ENCODE measurements around the genes PPP1R2B, SOX30 and LSM11.

DNA sequence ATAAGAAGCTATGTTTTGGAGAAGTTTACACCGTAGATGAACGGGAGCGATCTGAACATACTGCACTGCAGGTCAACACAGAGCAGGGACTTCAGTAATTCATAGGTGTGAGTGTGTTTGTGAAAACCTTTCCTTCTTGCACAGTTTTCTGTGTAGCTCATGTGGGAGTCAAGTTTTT is 1.2 kb downstream of the CNOT8 start:
- PRO-cap, result bidirectional peak, plus-strand start at position 33 of the sequence, minus-strand start outside the sequence

DNA sequence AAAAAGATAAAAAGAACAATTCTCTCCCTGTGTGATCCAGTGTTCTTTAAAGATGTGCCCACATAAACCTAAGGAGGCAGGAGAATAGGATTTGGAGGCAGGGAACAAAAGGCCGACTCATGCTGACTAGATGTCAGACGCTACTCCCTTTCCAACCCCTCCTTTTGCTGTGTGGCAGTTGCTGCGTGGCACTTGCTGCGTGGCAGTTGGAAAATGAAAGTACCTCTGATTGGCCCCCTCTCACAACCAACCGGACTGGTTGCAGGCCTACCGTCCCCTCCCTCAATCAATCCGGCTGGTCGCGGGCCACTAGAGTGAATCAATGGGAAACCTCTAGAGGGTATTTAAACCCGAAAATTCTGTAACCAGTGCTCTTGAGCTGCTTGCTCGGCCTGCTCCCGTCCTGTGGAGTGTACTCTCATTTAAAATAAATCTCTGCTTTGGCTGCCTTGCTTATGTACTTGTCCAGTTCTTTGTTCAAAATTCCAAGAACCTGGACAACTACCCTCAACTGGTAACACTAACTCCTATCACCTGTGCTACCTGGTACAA is 551.1 kb downstream of the KIF4B start:
- PRO-cap, result no peak

GRCh38 chr5:156449334-156449644 is 122.3 kb downstream of the SGCD start:
- PRO-cap, result no peak

GRCh38 chr5:156834915-156835353 is 15.2 kb upstream of the PPP1R2B start:
- PRO-cap, result no peak

GRCh38 chr5:156850135-156850708 is at the start of gene PPP1R2B:
Gene PPP1R2B, plus strand, starts transcription at chr5:156850295.
- PRO-cap, result no peak

GRCh38 chr5:156913788-156914817 is 48.9 kb downstream of the TIMD4 start:
- PRO-cap, result no peak

DNA sequence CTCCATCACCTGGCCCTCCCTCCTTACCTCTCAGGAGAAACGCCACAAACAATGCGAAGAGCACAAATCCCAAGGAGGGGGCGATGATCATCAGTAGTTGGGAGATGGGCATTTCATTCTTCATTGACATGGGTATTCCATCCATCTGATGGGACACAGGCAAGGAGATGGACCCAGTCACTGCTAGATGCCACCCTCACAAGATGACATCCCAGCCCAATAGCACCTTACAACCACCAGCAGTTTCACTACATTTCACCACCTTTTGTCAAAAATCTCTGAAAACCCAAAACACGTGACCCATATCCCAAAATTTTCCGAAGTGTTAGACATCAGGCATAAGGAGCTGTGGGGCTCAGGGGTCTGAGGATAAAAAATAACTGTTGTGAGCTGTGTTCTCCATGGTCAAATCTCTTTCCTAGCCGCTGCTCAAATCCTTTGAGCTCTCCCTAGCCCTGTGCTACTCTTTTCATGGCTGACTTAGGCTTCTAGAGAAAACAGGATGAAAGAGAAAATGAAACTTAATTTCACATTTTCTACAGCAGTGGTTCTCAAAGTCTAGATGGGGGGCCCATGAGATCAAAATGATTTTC is 40.9 kb downstream of the TIMD4 start:
- PRO-cap, result no peak

DNA sequence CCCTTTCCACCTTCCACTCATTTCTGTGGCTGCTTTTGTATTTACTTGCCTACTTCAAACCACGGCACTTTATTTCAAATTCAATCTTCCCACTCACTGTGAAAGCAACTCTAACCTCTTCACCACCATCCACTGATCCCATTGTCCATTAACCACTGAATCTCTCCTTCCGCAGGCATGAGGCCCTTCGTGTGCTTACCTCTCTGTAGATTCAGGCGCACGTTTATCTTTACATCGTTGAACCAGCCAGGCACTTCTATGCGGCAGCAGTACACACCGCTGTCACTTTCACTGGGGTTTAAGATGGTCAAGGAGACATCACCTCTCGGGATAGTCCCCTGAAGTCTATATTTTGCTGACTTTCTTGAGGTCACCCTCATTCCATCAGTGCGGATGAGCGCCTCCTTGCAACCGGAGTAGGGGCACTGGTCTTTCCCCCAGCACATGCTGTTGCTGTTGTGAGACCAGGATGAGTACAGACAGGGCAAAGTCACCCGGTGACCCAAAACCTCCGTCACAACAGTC is 8.7 kb downstream of the TIMD4 start:
- PRO-cap, result no peak

GRCh38 chr5:157101604-157102086 is 7.2 kb downstream of the HAVCR2 start:
- PRO-cap, result no peak

DNA sequence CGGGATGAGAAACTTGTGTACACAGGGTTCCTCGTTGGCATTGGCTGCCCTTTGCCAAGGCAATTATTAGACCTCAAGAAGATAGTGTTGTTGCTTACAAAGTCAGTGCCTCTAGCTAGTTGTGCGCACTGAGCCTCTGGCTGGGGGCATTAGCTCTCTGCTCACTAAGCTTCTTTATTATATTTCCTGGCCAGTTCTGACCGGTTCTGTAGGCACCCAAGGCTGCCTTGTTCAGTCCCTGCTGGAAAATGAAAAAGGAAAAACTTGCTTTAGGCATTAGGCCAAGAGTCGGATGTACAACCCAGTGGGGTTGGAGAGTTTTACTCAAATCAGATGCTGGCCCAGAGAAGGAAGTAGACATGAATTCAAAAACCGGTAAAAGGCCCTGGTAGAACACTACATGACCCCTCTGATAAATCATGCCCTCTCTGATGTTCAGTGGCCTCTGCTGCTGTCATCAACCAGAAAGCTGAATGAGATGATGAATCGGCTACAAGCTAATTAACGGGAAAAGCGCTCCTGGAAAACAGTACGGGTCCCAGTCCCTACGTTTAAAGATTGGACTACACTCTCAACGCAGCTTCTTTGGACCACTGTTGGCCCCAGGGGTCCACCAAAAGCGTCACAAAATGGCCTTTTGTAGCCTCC is 2.2 kb downstream of the CYFIP2 start:
- PRO-cap, result no peak

GRCh38 chr5:157370732-157371351 is 25.4 kb upstream of the FNDC9 start:
- PRO-cap, result no peak

DNA sequence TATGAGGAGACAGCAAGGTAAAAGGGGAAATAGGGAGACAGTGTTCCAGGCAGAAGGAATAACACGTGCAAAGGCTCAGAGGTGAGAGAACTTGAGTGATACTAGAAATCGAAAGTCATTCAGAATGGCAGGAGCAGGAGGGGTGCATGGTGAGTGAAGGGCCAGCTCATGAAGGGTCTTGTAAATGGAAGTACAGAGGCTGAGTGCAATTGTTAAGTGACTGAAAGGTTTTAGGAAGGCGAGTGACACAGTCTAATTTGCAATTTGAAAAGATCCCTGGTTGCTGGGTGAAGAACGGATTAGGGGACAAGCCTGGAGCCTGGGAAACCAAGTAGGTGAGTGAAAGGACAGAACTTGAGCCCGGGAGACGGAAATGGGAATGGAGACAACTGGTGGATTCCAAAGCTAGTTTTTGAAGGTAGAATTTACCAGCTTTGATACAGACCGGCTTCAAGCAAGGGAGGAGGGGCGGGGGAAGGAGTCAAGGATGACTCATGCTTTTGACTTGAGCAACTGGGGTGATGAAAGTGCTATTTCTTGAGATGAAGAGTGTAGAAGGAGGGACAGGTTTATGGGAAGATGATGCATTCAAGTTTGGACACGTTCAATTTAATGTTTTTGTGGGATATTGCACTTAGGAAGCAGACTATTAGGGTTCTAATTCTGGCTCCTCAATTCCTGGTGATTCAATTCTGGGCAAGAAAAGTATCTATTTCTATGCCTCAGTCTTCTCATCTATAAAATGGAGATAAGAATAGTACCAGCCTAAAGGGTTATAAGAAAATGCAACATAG is 4.3 kb downstream of the NIPAL4 start:
- PRO-cap, result no peak

GRCh38 chr5:157481234-157481850 is 21.3 kb downstream of the NIPAL4 start:
- PRO-cap, result no peak

- PRO-cap, result no peak
Observed at GRCh38 chr5:157602437-157603016, 27.0 kb upstream of the ADAM19 start.

DNA sequence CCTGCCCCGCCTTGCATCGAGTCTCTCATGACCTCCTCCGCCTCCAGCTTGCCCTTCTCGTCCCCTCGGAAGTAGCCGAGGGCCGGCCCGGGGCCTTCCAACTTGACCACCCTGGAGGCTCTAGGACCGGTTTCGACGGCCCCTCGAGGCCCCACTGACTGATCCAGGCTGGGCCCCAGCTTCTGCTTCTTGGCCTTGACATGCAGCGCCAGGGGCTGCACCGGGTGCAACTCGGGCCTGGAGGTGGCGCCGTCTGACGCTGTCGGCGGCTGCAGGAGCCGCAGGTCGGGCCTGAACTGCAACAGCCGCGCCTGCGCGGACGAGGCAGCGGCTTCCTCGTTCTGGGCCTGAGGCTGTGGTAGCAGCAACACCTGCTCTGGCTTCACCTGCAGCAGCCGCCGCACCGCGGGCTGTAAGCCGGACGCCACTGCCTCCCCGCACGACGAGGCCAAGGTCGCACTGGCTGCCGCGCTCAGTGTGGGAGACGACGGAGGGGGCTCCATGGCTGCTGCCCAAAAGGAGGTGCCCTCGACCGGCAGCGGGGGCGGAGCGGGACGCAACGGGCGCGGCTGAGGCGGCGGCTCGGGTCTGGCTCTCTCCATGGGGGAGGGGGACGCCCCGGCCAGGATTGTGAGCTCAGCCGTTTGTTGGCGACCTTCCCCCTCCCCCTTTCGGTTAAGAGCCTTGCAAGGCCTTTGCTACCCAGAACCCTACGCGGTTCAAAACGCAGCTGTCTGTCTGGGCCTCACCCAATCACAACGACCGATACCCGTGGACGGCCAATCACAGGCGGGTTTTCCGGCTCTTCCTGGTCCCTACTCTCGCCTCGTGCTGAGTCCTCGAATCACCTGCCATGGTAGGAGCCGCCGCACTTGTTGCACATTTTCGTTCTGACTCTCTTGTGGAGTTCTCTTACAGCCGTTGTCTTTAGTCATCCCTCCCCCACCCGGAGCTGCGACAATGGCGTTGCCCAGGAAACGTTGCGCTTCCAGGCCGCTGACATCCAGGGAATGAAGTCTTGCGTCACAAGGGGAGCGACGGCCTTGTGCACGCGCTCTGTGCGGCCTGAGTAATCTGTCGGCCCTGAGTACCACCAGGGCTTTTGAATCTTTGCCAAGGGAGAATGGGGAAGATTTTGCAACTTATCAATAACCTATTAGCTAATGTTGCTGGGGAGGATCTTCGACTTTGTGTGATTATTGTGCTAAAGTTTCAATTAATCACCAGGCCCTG is at the start of gene SOX30:
Gene SOX30 (minus strand): TSS at position 962 of the 1,233 bp plus-strand sequence.
- PRO-cap, result unidirectional peak, plus-strand start at position 301 of the sequence; unidirectional peak, plus-strand start at position 339 of the sequence

- PRO-cap, result unidirectional peak, plus-strand start at chr5:157743747; bidirectional peak, plus-strand start at chr5:157744263, minus-strand start at chr5:157744107
Observed at GRCh38 chr5:157743287-157744519, at the start of gene LSM11. Gene LSM11, plus strand, starts transcription at chr5:157743712.

GRCh38 chr5:157787403-157788030 is 44.0 kb downstream of the LSM11 start:
- PRO-cap, result no peak

DNA sequence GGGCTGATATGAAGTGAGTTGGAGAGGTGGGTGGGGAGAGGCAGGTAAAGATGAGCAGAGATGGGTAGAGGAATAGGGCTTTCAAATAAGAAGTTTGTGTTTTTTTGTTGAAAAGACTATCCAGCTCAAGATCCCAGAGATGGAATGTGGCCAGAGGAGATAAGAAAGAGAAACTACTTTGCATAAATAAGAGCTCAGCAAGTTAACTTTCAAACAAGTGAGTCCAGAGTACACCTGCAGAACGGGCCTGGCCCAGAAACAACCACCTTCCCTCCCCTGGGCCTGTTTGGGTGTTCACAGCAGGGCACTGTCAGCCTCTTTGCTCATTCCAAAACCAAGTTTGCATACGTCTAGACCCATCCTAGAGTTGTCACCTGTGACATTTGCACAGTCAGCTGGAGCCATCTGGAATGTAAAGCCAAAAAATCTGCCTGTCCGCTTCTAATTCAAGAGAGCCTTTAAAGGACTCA is 2.3 kb upstream of the CLINT1 start:
- PRO-cap, result no peak

- PRO-cap, result no peak
Observed at GRCh38 chr5:157919930-157920466, 61.1 kb upstream of the CLINT1 start.

DNA sequence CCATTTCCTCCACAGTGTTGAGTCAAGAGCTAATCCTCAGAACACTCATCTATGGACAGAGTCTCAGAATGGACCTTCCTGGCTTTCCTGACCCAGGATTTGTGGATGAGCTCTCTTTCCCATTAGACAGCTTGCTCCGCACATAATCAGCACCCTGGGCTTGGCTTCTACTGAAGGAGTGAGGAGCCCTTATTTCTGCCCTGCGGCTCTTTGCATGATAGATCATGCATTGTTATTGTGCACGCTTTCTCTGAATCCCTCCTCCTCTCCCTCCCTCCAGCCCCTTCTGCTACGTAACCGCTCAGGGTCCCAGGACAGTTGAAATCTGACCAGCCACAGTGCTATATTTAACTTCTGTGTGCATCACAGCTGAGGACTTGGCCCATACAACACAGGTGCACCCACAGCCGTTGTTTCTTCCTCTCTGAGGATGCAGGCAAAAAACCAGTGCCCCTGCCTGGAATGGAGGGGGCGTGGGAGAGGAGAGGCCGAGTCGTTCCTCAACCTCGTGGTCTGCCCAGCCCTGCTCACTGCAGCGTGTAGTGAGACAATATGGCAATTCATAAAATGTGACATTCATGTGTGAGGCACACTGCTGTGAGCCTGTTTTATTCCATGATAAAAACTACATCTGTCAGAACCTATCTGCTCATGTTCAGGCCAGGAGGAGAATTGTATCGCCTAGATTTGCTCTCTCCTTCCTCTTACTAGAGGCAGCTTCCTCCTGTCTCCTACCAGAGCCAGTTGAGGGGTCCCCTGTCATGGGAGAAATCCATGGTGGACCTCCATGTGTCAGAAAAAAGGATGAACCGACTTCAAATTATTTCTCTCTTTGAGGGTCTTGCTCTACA is 335.7 kb upstream of the CLINT1 start:
- PRO-cap, result no peak